ENCODE data around the genes CFAP107, PRAMEF11 and PRAMEF4.

DNA sequence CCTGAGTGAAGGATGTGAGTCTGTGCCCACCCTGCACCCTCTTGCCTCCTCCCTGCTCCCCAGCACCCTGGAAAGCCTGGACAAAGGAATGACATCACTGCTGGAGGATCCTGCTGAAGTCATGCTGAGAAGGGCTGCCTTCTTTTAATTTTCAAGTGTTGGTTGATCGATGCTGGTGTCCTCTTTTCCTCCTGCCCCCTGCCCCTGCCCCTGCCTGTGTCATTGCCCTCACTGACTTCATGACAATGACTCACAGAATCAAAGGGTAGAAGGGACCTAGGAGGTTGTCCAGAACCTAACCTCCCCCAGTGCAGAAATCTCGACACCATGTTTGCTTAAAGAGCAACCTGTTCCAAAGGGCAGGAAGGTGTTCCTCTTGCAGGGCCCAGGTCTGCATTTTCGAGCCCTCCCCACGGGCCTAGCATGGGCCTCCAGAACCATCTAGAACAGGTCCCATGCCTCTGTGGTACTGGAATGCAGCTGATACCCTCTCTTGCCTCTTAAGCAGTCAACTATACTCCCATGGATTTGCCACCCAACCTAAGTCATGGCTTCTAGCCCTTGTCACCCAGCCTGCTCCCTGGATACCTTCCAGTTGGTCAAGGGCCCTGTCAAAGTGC is 9.5 kb downstream of the DHRS3 start:
- RRBS = no CpG with 5 or more reads among the region's 4 CpGs

DNA sequence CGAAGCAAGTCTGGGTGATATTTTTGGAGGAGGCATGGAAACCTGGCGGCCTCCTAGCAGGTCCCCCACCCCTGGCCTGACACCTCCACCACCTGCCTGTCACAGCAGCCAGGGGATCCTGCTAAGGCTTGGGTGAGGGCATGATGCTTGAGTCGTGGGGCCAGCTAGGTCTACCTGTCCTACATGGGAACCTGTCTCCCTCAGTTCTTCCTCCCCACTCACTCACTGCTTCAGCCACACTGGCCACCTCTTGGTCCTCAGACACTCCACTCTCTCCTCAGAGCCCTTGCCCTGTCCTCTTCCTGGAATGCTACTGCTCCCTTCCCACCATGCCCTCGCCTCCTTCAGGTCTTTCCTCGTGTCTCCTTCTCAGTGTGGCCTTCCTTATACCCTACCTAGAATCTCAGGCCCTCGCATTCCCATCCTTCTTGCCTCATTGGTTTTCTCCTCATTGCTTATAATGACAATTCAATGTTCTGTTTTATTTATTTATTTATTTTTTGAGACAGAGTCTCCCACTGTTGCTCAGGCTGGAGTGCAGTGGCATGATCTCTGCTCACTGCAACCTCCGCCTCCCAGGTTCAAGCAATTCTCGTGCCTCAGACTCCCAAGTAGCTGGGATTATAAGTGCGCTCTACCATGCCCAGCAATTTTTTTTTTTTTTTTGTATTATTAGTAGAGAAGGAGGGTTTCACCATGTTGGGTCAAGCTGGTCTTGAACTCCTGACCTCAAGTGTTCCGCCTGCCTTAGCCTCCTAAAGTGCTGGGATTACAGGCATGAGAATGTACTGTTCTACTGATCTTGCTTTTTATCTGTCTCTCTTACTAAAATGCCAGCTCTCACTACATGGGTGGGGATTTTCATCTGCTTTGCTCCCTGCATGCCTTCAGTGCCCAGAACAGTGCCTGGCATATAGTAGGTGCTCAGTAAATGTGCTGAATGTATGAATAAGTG is 8.1 kb downstream of the DHRS3 start:
- RRBS = no CpG with 5 or more reads among the region's 10 CpGs

DNA sequence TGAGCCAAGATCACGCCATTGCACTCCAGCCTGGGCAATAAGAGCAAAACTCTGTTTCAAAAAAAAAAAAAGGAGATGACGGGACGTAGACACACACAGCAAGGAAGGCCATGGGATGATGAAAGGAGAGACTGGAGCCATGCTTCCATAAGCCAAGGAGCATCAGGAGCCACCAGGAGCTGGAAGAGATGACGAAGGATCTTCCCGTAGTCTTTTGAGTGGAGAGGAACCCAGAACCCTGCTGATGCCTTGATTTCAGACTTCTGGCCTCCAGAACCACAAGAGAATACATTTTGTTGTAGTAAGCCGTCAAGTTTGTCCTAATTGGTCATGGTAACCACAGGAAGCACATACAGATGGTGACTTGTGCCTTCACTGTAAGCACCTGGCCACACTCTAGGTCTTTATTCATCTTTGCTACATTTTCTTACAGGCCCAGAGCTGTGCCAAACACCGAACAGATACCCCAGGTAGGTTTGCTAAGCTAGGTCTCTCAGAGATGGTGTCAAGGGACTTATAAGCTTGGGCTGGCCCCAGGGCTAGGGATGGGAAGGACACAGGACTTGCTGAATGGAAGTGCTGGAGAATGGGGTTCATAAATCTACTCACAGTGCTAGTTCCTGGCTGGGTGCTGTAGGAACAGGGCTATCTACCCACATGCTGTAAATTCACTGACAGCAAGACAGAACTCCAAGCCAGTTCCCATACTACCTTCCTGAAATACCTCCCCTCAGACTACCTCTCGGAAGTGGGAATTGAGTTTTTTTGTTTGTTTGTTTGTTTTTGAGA is 4.8 kb downstream of the DHRS3 start:
- RRBS = no CpG with 5 or more reads among the region's 8 CpGs

GRCh38 chr1:12614215-12614981 is 3.6 kb downstream of the DHRS3 start:
- RRBS = no CpG with 5 or more reads among the region's 8 CpGs

DNA sequence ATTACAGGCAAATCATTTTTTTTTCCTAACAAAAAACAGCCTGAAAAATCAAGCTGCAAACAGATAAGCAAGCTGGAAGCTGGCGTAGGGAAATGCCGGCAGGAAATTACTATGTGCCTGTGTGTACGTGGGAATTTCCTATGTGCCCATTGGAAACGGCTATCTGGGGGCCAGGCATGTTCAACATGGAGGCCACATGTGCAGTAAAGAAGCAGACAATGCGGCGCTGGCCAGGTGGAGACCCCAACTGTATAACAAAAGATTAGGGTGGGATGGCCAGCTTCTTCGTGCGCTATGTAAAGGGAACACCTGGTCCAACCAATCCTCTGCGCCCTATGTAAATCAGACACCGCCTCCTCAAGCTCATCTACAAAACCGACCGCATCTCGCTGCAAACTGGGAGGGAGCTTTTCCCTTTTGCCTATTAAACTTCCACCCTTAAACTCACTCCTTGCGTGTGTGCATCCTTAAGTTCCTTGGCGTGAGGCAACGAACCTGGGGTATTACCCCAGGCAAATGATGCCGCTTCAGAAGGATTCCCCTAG is 9.0 kb upstream of the AADACL4 start:
- RRBS = no CpG with 5 or more reads among the region's 17 CpGs

DNA sequence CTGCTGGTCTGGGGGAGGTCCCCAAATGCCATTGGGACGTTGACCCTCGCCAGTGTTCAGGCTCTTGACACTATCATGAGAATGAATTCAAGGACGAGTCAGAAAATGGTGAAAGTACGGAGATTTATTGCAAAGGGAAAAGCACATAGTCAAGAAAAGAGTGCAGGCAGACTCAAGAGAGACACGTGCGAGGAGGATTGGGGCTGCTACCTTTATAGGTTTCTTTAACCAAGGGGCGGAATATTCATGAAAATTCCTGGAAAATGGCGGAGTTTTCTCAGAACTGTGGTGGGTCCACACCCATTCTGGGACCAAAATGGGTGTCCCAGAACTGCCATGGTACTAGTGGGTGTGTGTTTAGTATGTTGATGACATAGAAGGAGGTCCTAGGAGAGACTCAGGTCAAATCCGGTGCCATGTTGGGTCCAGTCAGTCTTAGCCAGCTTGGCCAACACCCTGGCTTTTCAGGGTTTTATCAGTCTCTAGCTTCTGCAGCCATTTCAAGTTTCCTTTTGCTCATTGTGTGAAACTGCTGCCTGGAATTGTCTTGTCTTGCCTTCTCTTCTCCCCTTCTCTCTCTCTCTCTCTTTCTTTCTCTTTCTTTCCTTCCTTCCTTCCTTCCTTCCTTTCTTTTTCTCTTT is 13.7 kb downstream of the AADACL4 start:
- RRBS = no CpG with 5 or more reads among the region's 9 CpGs

DNA sequence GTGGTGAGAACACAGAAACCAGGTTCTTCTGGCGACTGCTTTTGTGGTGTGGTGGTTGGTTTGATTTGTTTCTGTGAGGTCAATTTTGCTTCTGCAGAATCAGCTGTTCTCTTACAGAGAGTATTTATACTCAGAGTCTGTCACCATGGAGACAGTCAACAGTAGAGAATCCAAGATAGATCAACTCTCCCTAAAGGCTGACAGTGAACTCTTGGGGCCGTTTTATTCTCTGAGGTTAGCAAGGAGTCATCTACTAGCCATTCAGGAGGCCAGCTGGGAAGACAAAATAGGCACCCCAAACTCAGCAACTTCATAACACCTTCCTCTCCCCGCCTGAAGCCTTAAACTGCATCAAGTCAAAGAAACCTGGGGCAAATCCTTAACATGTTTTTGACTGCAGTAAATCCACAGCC is at the start of gene CFAP107:
TSS of gene CFAP107 (plus strand) at position 154 of the 413 bp plus-strand sequence.
- RRBS = no CpG with 5 or more reads among the region's 3 CpGs

GRCh38 chr1:12831272-12831761 is at the start of gene PRAMEF11:
PRAMEF11 (minus strand) TSS chr1:12831410.
- RRBS = no CpG with 5 or more reads among the region's 4 CpGs

- RRBS = no CpG with 5 or more reads among the region's 4 CpGs
Measured at GRCh38 chr1:12885934-12886423, at the start of gene PRAMEF4. PRAMEF4 (minus strand) TSS chr1:12886201.

- RRBS = no CpG with 5 or more reads among the region's 2 CpGs
Measured at GRCh38 chr1:13454930-13455212, 44.6 kb downstream of the PRAMEF20 start.

DNA sequence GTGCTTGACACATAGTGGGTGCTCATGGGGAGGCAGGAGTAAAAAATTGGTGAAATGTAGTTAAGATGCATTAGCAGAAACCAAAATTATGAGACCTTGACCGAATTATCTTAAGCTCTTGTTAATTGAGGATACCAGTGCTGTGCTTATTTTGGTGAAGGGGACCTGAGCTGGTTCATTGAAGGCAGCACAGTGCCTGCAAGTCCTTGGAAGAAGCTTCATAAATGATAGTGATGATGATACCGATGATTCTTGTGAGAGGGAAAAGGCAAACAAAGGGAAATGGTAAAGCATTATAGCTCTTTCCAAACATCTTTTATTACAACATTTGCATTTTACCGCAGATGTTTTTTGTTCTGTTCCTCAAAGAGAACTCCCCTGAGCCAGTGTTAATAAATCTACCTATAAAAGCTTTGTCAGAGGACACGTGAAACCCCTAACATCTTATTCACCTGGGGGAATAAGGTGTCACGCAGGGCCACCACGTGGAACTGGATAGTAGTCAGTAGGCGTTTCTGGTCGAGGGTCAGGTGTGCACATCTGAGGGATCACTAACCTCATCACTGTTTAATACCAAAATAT is 13.4 kb downstream of the PRDM2 start:
- RRBS = no CpG with 5 or more reads among the region's 8 CpGs

- RRBS = no CpG with 5 or more reads among the region's 7 CpGs
Measured at GRCh38 chr1:13760806-13761216, 60.8 kb downstream of the PRDM2 start.

GRCh38 chr1:13997139-13997639 is 297.2 kb downstream of the PRDM2 start:
- RRBS = no CpG with 5 or more reads among the region's 4 CpGs

DNA sequence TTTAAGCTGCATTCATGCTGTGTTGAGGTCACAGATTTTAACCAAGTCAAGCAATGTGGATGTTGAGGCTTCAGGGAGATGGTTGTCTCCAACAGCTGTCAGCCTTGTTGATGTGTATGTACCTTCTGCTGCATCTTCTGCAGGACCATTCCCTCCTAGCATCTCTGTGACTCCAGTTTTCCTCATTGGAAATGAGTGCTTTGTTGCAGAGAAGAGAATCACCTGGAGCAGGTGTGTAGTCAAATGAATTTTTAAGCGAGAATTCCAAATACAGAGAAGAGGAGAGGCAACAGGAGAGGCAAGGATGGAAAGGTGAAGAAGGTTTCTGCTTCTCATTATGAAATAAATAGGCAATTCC is 423.3 kb downstream of the PRDM2 start:
- RRBS = no CpG with 5 or more reads among the region's 1 CpG

DNA sequence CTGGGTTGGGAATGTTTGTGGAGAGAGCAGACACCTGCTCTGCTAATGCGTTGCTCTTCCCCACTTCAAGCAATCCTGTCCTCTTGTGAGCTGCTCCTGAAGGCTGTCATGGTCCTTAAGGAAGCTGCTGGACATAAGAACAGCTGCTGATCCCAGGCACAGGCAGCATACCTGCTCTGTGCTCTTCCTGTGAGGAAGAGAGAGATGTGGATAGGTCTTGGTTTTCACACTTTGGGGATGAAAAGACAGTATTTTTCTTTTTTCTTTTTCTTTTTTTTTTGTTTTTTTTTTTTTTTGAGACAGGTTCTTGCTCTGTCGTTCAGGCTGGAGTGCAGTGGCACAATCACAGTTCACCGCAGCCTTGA is 116.0 kb downstream of the KAZN start:
- RRBS = no CpG with 5 or more reads among the region's 3 CpGs

- RRBS = no CpG with 5 or more reads among the region's 12 CpGs
Measured at GRCh38 chr1:14765129-14766276, 167.0 kb downstream of the KAZN start.

DNA sequence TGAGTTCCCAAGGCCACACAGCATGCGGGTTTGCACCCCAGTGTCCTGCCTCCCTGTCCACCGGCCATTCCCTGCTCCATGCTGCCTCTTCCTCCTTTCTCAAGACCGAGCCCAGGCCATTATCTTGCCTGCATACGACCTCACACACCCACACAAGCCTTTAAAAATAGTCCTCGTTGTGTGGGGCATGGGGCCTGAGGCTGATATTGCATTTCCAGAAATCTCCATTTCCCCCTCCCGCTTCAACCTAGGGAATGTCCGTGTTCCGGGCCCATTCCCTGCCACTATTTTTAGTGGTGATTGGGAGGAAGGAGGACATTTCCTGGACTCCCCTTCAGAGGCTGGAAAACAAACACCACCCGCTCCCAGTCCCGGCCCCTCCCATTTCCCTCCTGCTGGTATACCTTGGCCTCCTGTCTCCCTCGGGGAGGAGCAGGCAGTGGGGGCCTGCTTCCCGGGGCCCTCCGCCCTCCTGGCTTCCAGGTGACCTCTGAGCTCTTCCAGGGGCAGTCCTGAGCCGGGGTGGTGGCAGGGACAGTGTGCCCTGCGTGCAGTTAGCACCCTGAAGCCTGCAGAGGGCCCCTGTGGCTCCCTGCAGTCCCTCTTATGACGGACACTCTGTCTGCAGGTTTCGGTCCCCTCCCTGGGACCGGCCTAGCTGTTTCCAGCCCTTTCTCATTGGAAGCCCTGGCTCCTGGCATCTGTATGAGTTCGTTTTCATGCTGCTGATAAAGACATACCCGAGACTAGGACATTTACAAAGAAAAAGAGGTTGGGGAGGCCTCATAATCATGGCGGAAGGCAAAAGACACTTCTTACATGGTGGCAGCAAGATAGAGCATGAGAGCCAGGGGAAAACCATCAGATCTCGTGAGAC is 132.2 kb upstream of the TMEM51 start:
- RRBS = 77% methylated on average over 5 of the region's 22 CpGs

GRCh38 chr1:15206683-15207960 is 39.9 kb upstream of the FHAD1 start:
- RRBS = no CpG with 5 or more reads among the region's 29 CpGs

GRCh38 chr1:15218974-15219741 is 27.9 kb upstream of the FHAD1 start:
- RRBS = no CpG with 5 or more reads among the region's 17 CpGs

- RRBS = no CpG with 5 or more reads among the region's 16 CpGs
Measured at GRCh38 chr1:15322940-15323553, 76.0 kb downstream of the FHAD1 start.

Measured in HCT116 (cell line).